ENCODE data around the genes GPRC5B and ANKS4B.

GRCh38 chr16:18931778-18932119, 5.5 kb upstream of the SMG1 start:
- RRBS = no CpG with 5 or more reads among the region's 5 CpGs

DNA sequence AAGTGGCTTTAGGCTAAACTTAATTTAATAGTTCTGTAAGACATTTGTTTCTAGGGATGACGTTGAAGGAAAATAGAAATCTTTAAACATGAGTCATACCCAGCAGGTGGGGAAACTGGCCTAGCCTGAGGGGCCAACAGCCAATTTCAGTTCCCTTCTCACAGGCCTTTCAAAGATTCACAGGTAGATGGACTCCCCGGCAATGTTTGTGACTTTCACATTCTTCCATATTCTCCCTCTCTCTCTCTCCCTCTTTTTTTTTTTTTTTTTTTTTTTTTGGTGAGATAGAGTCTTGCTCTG, 18.0 kb upstream of the ITPRIPL2 start:
- RRBS = no CpG with 5 or more reads among the region's 2 CpGs

DNA sequence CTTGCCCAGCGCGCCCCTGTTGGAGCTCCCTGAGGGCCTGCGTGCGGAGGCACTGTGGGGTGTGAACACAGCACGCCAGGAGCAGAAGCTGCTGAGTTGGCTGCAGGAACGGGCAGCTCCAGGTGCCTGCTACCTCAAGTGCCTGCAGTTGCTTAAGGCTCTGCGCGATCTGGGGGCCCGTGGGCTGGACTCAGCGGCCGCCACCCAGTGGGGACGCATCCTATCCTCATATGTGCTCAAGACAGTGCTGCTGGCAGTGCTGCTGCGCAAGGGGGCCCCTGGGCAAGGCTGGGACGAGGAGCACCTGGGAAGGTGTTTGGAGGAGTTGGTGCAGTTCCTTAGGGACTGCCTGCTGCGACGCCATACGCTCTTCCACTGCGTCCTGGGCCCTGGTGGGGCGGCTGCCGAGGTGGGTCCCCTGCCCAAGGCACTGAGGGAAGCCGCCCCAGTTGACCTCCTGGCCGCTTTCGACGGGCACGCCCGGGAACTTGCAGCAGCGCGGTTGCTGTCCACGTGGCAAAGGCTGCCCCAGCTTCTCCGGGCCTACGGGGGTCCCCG, 1.8 kb downstream of the ITPRIPL2 start:
- RRBS = 84% methylated on average over 7 of the region's 32 CpGs

DNA sequence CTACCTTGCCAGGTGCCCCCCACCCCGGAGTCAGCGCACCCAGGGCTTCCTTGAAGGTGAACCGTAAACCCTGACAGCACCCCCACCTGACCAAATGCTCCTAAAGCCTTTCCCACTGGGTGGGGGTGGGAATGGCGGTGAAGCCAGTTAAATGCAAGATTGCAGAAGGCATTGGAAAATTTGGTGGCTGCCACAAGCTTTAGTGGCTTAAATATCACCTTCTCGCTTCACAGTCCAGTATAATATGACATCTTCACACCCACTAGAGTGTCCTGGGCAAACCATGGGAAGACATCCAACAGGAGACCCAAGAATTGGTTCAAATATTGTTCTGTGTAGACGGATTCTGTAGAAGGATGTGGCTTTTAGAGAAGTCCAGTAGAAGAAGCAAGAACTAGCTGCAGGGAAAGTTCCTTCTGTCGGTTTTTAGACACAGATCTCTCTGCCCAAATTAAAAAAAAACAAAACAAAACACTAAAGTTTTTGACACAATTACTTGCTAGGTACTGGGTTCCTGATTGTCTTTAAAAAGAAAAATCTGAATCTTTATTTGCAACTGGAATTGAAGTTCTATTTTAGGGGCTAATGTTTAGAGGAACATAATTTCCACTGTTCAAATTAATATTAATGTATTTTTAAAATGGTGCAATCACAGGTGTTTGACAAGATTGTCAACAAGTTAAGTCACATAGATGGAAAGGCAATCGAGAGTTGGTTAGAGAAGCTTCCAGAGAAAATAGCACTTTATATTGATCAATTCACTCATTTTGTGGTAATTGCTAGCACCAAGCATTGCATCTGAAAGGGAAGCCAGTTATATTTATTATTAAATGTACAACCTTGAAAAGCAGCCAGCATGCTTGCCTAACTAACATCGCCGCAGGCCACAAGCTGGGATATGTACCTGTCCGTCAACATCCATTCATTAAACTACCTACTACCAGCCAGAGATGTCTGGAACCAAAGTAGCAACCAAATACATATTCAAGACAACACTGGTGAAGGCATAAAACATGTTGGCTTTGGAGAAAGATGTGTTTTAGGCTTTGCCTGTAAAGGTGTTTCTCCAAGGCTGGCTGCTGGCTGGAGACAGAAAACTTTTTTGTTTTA, 2.6 kb downstream of the ITPRIPL2 start:
- RRBS = 89% methylated on average over 1 of the region's 11 CpGs

GRCh38 chr16:19117113-19118039, 3.6 kb downstream of the ITPRIPL2 start:
- RRBS = no CpG with 5 or more reads among the region's 7 CpGs

GRCh38 chr16:19168816-19169223, 780 bp downstream of the SYT17 start:
- RRBS = 2% methylated on average over 8 of the region's 27 CpGs

GRCh38 chr16:19210479-19211420, 42.7 kb downstream of the SYT17 start:
- RRBS = no CpG with 5 or more reads among the region's 17 CpGs

DNA sequence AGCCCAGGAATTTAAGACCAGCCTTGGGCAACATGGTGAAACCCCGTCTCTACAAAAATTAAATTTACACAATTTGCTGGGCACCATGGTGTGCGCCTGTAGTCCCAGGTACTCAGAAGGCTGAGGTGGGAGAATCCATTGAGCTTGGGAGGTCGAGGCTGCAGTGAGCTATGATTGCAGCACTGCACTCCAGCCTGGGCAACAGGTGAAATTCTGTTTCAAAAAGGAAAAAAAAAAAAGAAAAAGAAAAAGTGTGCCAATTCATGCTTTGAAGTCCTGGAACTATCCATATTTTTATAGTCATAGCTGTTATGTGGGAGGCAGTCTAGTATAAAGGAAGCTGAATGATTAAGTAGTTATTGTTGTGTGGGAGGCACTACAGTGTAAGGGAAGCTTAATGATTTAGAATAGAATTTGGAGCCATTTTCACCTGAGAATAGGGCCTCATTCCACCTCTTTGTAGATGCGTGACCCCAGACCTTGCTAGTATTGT, 31.5 kb downstream of the IQCK start:
- RRBS = no CpG with 5 or more reads among the region's 4 CpGs

DNA sequence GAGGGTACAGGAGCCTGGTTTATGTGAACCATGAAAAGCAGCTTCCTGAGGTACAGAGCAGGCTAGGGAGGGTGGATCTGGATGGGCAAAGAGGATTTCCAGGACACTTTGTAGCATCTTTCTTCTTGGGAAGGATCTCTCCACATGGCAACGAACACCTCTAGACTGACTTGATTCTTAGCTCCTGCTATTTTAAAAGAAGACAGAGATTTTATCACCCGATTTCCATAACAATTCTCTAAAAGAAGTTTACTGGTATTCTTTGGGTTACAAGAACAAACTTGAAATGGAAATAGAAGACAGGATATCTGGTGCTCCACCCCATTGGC, 43.3 kb downstream of the IQCK start:
- RRBS = no CpG with 5 or more reads among the region's 2 CpGs

DNA sequence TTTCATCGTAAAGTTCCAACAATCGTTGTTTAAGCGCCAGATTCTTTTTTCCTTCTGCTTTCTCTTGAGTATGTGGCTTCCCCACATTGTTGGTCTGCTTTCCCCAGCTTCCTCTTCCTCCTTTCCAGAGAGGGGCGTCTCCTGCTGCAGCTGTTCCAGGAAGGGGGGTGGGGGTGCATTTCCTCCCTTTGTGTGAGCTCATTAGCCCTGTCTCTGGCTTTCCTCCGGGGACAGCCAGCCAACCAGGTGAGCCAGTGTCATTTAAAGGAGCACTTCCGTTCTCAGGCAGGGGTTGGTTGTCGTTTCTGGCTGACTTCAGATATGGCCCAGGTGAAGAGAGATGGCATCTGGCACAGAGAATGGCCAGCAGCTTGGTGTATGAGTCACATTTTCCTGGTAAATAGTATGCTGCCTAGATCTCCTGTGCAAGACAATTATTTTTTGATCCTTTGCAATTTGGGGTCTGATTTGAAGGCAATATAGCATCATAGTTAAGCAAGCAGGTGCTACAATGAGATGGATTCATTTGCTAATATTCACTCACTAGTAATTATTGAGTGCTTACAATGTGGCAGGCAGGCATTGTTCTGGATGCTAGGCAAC, 79.7 kb downstream of the GPRC5B start:
- RRBS = no CpG with 5 or more reads among the region's 7 CpGs

DNA sequence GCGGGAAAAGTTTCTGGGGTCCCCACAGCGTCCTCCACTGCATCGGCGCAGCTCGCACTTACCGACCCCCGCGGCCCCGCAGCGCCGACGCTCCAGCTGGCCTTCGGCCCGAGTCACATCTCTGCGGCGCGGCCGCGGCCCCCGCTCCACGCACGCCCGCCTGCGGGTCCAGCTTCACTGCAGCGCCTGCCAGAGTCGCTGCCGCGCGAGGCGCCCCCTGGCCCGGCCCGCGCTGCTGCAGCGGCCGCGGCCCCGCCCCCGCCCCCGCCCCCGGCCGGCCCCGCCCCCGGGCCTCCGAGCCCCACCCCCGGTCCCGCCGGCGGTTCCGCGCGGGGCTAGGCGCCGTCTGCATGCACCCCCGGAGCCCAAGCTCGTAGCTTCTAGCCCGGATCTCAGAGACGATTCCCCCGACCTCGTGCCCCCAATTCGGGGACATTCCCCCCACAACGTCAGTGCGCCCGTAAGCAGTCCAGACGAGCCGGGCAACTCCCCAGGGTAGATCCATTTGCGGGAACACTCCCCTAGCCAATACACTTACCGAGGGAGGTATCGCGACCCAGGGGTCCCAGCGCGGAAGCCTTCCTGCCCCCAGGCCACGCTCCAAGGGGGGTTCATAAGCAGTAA, at the start of gene GPRC5B:
GPRC5B (minus strand) TSS at position 184 of the 624 bp plus-strand sequence.
- RRBS = 2% methylated on average over 24 of the region's 72 CpGs

DNA sequence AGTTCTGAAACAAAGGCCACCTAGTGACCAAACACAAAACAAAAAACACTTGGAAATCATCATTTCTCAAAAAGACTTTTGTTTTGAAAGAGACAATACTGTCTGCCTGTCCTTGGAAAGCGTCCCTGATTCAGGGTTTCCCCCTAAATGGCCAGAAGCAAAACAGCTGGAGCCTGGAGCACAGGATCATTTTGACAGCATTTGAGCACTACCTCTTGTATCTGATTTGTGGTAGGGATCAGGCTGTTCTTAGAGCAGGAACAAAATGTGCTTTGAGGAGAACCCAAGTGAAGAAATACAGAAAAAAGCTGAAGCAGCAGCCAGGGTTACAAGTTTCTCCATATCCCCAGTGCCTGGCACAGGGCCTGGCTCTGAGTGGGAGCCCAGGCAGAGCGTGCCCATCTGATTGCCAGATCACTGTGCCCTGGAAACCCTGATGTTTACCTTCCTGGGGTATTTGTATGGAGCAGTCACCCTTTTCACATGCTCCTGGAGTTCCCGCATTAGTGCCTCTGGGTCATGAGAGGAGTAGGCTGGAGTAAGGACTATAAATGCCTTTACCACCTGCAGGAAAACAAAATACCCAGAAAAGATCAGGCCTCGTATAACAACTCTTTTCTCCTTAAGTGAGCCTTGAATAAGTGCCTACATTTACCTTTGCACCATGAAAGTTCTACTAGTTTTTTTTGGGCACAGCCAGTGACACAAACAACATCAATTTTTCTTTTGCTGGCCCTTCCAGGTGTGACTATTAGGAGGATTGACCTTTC, 11.5 kb upstream of the ACSM2B start:
- RRBS = no CpG with 5 or more reads among the region's 4 CpGs

- RRBS = no CpG with 5 or more reads among the region's 2 CpGs
Observed at GRCh38 chr16:20734114-20734891, 7.3 kb downstream of the THUMPD1 start.

GRCh38 chr16:20734892-20735382, 6.7 kb downstream of the THUMPD1 start:
- RRBS = no CpG with 5 or more reads among the region's 4 CpGs

- RRBS = no CpG with 5 or more reads among the region's 14 CpGs
Observed at GRCh38 chr16:20899628-20900194, 447 bp downstream of the DCUN1D3 start.

- RRBS = no CpG with 5 or more reads among the region's 5 CpGs
Observed at GRCh38 chr16:20910486-20911192, 10.1 kb downstream of the LYRM1 start.

GRCh38 chr16:21233295-21234354, at the start of gene ANKS4B:
Gene ANKS4B, plus strand, starts transcription at chr16:21233699.
- RRBS = no CpG with 5 or more reads among the region's 11 CpGs

DNA sequence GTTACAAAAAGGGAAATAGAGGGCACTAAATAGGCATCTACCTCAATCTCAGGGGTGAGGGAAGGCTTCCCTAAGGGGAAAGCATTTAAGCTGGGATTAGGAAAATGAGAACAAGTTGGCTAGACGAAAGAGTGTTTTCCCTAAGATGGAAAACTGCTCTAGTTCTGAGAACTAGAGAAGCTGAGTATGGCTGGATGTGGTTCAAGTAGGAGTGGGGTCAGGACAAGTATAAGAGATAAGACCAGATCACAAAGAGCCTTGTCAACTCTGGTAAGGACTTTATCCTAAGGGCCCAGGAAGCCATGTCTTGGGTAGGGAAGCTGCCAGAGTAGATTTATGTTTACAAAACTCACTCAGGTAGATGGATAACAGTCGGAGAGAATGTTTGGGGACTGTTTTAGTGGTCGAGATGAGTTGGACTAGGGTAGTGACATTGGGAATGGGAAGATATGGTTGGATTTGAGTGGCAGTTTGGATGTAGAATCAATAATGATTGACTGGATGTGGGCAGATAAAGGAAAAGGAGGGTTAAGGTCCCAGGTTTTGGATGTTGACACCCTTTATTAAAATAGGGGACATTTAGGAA, 1.8 kb downstream of the ANKS4B start:
- RRBS = no CpG with 5 or more reads among the region's 3 CpGs

- RRBS = no CpG with 5 or more reads among the region's 7 CpGs
Observed at GRCh38 chr16:21277031-21277388, 1.1 kb downstream of the CRYM start.